Parotid gland (tissue), 1 donor: Measurements from ENCODE around the genes TEX10, CAVIN4 and PPP3R2.

DNA sequence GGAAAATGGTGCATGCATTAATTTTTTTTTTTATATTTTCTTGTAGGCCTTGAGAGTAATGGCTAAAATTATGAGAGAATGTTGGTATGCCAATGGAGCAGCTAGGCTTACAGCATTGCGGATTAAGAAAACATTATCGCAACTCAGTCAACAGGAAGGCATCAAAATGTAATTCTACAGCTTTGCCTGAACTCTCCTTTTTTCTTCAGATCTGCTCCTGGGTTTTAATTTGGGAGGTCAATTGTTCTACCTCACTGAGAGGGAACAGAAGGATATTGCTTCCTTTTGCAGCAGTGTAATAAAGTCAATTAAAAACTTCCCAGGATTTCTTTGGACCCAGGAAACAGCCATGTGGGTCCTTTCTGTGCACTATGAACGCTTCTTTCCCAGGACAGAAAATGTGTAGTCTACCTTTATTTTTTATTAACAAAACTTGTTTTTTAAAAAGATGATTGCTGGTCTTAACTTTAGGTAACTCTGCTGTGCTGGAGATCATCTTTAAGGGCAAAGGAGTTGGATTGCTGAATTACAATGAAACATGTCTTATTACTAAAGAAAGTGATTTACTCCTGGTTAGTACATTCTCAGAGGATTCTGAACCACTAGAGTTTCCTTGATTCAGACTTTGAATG lies 44.3 kb downstream of the TGFBR1 start:
- PRO-cap = no peak

DNA sequence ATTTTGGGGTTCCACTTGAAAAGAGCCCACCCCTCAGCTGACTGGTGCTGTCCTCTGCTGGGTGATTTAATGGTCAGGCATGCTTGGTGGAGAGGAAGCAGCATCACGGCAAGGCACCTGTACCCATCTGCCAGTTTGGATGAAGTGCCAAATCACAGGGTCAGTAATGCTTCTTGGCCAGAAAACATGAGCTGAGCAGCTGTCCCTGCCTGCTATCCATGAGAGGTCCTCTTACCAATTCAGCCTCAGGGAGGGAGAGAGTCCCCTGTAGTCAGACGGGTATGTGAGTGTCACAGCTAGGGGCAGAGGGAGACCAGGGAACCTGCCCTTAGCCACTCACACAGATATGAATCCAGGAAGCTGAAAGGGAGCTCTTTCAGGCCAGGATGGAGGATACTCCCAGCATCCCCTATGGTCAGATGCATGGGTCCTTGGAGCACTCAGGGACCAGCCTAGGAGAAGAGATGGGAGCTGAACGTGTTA lies 138.0 kb downstream of the SEC61B start:
- PRO-cap = no peak

- PRO-cap = bidirectional peak, plus-strand start at chr9:99819375, minus-strand start at chr9:99819381; bidirectional peak, plus-strand start at chr9:99819486, minus-strand start at chr9:99819503; bidirectional peak, plus-strand start at chr9:99819617, minus-strand start at chr9:99819547
These were observed 2.5 kb upstream of the NR4A3 start for GRCh38 chr9:99819009-99819800.

- PRO-cap = no peak
These were observed 38.5 kb upstream of the STX17 start for GRCh38 chr9:99867922-99868341.

DNA sequence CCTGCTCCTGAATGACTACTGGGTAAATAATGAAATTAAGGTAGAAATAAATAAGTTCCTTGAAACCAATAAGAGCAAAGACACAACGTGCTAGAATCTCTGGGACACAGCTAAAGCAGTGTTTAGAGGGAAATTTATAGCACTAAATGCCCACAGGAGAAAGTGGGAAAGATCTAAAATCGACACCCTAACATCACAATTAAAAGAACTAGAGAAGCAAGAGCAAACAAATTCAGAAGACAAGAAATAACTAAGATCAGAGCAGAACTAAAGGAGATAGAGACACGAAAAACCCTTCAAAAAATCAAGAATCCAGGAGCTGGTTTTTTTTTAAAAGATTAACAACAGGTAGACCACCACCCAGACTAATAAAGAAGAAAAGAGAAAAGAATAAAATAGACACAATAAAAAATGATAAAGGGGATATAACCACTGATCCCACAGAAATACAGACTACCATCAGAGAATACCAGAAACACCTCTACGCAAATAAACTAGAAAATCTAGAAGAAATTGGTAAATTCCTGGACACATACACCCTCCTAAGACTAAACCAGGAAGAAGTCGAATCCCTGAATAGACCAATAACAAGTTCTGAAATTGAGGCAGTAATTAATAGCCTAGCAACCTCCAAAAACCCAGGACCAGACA lies 81.1 kb downstream of the INVS start:
- PRO-cap = no peak

GRCh38 chr9:100352743-100353225 lies at the start of gene TEX10:
TEX10 (minus strand) TSS chr9:100352942.
- PRO-cap = bidirectional peak, plus-strand start at chr9:100353071, minus-strand start at chr9:100352939

GRCh38 chr9:100577852-100578435 lies at the start of gene CAVIN4:
CAVIN4 (plus strand) TSS chr9:100578079.
- PRO-cap = no peak

- PRO-cap = no peak
These were observed 20.6 kb downstream of the CAVIN4 start for GRCh38 chr9:100598360-100599095.

- PRO-cap = no peak
These were observed 12.5 kb downstream of the BAAT start for GRCh38 chr9:101372411-101372641.

GRCh38 chr9:101397635-101398254 lies 673 bp downstream of the MRPL50 start:
- PRO-cap = no peak

DNA sequence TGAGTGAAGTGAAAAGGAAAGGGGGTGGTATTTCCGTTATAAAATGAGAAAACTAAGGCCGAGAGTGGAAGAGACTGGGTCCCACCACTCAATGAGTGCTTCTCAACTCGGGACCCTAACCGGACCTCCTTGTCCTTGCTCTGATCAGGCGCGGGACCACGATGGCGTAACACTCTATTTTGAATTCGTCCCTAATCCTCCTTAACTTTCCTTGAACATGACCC lies 251 bp downstream of the MRPL50 start:
- PRO-cap = no peak

DNA sequence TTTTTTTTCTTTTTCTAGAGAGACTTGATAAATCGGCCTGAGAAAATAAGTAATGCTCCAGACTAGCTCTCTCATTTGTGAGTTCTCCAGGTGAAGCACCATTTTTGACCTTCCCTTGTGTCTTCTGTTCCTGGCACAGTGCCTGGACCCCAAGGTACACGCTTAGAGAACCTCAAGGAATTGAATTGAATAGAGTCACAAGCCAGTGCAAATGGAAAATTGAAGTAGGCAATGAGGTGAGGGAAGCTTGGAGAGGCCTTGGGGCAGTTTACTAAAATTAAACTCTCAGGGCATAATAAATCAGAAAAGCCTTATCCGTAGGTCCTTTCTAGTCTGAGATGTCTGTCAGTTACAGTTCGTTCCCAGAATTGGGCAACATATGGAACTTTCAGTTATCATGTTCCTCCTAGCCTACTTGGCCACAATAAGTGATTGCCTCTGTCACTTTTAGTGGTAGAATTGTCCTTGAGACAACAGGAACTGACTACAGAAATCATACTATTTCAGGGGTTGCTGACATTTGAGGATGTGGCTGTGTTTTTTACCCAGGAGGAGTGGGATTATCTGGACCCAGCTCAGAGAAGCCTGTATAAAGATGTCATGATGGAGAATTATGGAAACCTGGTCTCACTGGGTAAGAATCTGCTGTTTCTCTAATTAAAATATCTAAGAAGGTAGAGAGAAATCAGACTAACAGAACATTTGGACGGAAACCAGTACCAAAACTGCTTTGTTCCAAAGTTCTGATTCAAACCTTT lies 905 bp downstream of the ZNF189 start:
- PRO-cap = no peak

- PRO-cap = no peak
These were observed 15.6 kb downstream of the ALDOB start for GRCh38 chr9:101419948-101420377.

DNA sequence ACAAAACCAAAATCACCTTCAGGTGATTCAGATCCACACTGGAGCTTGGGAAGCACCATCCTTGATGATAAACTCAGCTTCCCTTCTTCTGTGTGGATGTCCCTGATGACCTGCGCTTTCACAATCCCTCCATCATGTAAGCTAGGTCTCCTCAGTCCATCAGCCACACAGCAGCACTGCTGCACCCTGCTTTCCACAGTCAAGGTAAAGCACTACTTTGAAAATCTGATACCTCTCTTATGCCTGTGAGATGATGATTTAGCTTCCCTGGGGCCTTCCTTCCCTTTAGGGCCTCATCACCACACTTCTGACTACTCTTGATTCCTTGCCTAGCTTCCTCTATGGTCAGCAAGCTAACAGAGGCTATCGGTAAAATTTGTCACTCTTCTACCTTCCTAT lies 12.7 kb downstream of the ALDOB start:
- PRO-cap = no peak

DNA sequence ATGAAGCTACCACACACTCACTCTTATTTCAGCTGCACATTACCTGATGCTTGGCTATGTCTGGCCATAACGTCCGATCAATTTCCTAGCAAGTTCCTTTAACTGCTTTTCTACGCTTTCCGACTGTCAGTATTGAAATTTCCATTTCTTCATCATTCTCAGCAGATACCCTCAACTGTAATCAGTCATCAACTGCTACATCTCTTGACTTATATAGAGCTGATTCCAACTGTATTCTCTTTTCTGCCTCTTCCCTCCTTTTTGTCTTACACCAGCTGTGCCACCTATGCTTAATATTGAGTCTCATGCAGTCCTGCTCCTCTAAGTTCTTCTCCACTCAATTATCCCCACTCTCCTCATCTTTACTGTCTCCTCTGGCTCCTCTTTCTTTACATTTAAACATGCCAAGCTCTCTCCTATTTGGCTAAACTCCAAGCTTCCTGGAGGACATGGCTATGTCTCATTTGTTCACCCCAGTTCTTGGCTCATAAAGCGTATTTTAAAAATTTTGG lies 12.1 kb downstream of the ALDOB start:
- PRO-cap = no peak

DNA sequence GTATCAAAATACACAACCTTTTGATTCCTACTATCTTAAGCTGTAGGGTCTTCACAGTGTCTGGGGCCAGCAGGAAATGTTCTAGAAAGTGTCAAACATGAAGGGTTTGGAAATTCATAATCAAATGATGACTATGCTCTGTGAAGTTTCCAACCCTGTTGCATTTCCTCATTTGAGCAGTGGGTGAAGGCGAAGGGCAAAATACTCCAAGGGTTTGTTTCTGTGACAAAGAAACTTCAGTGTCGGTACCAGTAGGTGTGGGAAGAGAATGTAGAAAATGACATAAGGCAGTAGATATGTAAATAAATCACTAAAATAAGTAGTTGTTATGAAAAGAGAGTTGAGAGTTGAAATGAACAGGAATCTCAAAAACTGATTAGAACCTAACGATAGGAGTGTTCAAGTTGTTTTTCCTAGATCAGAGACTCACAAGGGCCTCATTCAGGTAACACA lies 542 bp downstream of the ALDOB start:
- PRO-cap = no peak

- PRO-cap = no peak
These were observed 5.4 kb upstream of the ALDOB start for GRCh38 chr9:101440585-101441707.

- PRO-cap = no peak
These were observed at the start of gene PPP3R2 for GRCh38 chr9:101594876-101595223. PPP3R2 (minus strand) TSS chr9:101594969.

GRCh38 chr9:101605296-101605971 lies 10.7 kb upstream of the PPP3R2 start:
- PRO-cap = no peak

DNA sequence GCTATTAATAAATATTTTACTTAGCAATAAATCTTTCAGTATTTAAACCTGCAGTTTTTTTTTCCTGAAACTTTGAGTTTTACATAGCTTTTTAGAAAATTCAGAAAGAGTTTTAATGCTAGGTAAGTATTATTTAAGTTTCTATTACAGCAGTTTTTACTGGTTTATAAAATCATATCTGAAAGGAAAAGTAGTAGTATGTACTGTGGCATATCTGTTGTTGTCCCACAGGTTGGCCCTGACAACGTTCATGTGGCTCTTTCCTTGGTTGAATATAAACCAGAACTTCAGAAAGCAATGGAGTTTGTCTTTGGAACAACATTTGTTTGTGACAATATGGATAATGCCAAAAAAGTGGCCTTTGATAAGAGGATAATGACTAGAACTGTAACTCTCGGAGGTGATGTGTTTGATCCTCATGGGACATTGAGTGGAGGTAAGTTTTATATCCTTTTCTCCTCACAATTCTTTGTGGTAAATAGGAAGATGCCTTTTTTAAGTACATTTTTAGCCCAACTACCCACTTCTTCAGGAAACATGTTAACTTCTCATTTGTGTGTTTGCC lies 23.9 kb downstream of the SMC2 start:
- PRO-cap = no peak